ENCODE data around the gene IFNA1.

DNA sequence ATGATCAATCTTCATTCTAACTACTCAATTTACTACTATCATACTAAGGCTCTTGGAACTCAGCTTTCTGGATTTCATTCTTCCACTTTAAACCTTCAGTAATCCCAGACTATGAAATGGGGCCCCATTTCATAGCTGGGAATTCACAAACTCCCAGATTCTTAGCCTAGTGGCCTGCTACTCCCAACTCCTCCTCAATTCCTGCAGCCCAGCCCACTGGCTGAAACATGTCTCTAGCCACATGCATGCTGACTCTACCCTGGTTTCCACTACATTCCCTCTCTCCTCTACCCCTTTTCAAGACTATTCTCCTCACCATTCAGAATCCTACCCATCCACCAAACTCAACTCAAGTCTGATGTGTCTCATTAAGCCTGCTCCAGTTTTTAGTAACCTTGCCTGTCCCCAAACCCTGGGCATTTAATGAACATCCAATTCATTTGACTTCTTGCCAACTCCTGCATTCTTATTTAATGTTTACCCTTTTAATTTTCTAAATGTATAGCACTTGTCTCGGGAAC, 370.5 kb downstream of the BNC2 start:
- PRO-cap = no peak

DNA sequence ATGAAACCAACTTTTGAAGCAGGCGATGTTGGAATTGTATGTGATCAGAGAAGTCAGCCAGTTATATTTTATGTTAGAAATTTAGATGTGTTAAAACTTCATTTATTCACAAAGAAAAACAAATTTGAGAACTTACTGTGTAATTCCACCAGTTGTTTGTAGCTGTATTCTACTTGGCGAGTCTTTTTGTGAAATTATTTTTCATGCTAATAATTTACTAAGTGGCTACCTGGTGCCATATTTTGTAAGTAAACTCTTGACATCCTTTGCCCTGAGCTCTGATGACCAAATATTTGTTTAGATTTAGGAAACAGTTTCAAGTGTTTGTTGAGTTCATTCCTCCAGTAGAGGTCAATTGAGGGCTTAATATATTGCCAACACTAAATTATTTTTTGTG, 3.6 kb downstream of the CNTLN start:
- PRO-cap = no peak

DNA sequence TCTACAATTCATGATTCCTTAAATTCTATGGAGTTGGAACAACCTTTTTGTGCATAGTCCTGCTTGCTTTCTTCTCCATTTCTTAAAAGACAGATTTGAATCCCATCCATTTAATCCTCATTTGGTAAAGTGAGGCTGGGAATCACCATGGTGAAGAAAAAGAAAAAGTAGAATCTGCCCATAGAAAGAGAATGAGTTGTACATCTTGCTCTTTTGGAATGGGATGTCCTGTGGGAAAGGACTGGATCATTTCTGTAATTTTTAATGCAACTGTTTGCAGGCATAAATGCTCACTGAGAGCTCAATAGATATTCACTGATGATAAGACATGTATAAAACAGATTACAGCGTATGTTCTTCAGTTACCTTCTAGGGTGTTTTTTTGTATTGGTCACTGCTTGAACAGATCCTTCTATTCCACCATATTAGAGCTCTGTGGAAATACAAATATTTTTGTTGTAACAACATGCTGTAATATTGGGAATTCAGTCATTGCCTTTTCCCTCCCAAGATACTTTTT, 21.2 kb upstream of the SH3GL2 start:
- PRO-cap = no peak

DNA sequence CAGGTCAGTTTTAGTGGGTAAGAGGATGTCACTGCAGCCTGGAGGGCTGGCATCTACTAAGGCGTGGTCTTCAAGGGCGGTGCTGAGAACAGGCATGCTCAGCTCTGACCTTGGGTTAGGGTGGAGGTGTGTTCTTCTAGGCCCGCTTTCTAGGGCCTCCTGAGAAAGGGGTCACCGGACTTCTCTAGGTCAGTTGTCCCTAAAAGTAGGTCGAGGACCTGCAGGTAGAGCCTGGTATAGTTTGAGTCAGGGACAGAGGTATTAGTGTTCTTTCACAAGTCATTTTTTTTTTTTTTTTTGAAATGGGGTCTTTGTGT, 25.8 kb downstream of the SH3GL2 start:
- PRO-cap = no peak

- PRO-cap = bidirectional peak, plus-strand start at chr9:18490927, minus-strand start at chr9:18490764
Measured at GRCh38 chr9:18490340-18491170, 16.6 kb downstream of the ADAMTSL1 start.

- PRO-cap = no peak
Measured at GRCh38 chr9:18785817-18786133, 247.2 kb downstream of the SAXO1 start.

GRCh38 chr9:19124567-19125321, 2.5 kb downstream of the PLIN2 start:
- PRO-cap = no peak

DNA sequence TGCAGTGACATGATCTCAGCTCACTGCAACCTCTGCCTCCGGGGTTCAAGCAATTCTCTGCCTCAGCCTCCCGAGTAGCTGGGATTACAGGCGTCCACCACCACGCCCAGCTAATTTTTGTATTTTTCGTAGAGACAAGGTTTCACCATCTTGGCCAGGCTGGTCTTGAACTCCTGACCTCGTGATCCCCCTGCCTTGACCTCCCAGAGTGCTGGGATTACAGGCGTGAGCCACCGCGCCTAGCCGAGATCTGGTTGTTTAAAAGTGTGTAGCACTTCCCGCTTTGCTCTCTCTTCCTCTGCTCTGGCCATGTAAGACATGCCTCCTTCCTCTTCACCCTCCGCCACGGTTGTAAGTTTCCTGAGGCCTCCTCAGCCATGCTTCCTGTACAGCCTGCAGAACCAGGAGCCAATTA, 39.1 kb upstream of the PLIN2 start:
- PRO-cap = no peak

- PRO-cap = bidirectional peak, plus-strand start at chr9:19229884, minus-strand start at chr9:19229636
Measured at GRCh38 chr9:19229702-19230024, 830 bp upstream of the DENND4C start.

DNA sequence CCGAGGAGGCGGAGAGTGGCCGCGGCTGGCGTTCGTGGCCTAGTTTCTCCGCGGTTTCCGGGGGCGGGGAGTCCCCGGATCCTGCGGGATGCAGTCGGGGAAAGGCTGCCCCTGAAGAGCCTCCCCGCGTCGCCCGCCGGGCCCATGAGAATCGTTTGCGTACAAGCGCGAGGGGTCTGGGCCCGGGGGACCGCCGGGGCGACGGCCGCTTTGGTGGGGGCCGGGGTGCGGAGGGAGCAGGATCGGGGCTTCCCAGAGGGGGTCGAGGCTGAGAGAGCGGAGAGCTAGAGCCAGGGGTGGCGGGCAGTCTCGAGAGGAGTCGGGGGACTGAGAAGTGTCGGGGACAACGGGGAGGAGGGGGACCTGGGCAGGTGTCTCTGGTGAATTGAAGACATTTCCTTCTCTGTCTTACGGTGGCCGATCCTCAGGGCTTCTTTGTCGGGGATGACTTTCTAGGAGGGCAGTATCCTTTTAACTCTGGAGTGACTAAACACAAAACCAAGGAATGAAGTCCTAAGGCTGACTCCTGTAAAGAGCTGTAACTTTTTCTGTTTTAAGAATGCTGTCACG, 564 bp downstream of the DENND4C start:
- PRO-cap = bidirectional peak, plus-strand start at position 91 of the sequence, minus-strand start at position 57 of the sequence

DNA sequence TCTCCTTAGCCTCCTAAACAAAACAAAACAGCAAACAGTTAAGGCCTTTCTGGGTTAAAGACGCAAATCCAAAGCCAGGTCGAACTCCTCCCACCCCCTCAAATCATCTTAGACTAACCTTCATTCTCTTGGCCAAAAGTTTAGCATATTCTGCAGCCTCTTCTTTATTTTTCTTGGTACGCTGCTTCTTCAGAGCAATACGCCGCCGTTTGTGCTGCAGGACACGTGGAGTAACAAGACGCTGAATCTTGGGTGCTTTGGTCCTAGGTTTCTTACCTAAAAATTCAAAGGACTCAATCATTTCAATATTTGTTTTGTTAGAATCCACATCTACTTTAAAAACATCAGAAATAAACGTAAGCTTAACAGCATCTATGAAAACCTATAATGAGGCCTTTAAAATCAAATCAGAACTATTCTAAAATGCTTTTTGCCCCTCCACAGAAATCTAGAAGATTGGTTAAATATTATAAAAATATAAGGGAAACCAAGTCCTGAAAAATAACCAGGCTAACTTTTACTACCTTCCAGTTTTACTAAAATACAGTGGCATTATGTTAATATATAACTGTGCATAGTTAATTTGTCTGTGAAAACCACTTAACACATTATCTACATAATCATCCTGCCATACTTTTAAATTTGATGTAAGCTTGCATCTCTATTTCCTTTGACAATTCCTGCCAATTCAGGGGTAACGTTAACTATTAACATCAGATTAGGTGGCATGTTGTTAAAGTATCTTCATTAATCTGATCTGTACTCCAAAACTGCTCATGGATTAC, 3.5 kb downstream of the RPS6 start:
- PRO-cap = no peak

GRCh38 chr9:19457782-19458020, 48.9 kb downstream of the ACER2 start:
- PRO-cap = unidirectional peak, plus-strand start at chr9:19457873

- PRO-cap = unidirectional peak, plus-strand start at chr9:19934658
Measured at GRCh38 chr9:19934507-19934861, 145.6 kb upstream of the SLC24A2 start.

DNA sequence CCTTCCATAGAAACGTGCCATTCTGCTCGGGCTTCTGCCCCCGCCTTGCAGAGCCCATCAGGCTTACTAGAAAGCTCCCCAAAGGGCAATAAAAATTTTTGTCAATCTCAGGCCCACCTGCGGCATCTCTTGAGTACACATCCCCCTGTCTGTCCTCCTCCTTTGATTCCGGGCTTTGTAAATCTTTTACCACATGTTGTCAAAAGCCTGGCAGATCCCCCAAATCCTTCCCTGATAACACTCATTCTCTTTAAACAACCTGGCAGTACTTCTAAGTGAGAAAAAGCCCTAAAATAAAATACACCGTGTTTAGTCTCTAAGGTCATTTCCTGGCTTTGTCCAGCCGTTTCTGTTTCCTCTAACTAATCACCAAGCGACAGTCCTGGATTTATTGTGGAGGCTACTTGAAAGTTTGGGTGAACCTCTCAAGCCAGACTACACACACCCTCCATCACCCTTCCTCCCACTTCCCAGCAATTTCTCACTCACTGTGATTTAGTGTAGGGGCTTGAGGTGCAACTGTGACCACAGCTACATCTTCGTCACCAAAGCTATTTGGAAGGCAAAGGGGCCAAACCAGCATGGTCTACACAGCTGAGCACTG, 239.9 kb upstream of the SLC24A2 start:
- PRO-cap = bidirectional peak, plus-strand start at position 379 of the sequence, minus-strand start at position 252 of the sequence

DNA sequence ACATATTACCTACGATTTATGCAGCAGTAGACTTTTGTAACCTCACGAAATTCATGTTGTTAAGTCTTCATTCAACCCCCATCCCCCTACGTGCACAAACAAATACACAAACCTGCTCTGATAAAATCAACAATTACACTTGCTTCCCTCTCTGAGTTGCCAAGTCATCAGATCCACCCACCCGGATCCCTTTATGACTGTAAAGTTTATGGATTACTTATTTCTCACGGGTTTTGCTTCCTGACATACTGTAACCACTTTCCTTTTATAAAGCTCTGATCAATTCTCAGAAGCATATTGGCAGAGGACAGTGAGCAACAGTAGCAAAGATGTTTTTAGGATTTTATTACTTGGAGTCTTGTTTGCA, 70.5 kb downstream of the MLLT3 start:
- PRO-cap = no peak

- PRO-cap = no peak
Measured at GRCh38 chr9:20574799-20575406, 47.4 kb downstream of the MLLT3 start.

DNA sequence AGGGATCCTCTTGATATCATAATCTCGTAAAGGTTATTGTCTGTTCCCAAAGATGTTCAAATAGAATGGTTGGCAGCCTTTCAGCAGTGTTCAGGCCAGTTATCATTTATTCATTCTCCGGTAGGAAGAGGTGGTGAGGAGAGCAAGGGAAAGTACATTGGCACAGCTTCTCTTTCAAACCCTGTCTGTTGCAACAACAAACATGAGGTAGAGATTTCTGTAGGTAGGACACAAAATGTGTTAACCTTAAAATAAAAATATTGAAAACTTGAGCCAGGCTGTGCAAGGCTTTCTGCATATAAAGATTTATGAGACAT, 147.1 kb downstream of the FOCAD start:
- PRO-cap = no peak

DNA sequence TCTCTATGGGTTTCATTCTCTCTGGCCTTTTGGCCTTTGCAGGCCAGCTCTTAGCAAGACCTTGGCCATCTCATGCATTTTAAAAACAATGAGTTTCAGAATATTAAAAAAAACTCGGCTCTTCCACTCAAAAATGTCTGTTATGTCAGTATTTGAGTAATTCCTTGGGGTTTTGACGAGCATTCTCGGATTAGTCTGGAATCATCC, 2.3 kb upstream of the IFNB1 start:
- PRO-cap = no peak

DNA sequence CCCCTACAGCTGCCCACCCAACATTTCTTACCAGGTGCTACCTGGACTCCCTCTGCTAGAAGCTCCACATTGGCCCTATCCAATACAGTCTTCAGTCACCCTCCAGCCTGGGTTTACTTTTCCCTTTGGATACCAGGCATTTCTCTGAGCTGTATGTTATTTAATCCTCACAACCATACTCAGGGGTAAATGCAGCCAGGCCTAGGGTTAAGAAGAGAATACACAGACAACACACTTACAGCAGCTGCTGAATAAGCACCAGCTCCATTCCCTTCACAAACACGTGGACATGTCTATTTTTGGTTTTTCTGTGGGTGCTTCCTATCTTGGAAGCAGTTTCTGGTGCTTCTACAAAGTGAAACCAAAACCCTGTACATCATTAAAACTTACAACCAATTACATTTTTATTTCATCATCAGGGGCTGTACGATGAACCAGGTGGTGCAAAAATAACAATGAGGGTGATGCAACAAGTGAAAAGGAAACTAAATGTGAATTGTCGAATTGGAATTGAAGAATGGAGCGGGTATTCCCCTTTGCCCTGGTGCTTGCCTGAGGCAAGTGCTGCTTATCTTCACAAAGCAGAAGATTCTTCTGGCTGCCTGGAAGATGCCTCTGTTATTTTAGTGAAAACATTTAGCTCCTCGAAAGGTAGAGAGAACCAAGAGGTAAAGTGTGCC, 18.5 kb upstream of the IFNB1 start:
- PRO-cap = no peak

- PRO-cap = no peak
Measured at GRCh38 chr9:21440266-21440644, at the start of gene IFNA1. TSS of gene IFNA1 (plus strand) at chr9:21440439.